Peyer's patch (tissue), 4 donors: ENCODE measurements around a stretch of chr6.

DNA sequence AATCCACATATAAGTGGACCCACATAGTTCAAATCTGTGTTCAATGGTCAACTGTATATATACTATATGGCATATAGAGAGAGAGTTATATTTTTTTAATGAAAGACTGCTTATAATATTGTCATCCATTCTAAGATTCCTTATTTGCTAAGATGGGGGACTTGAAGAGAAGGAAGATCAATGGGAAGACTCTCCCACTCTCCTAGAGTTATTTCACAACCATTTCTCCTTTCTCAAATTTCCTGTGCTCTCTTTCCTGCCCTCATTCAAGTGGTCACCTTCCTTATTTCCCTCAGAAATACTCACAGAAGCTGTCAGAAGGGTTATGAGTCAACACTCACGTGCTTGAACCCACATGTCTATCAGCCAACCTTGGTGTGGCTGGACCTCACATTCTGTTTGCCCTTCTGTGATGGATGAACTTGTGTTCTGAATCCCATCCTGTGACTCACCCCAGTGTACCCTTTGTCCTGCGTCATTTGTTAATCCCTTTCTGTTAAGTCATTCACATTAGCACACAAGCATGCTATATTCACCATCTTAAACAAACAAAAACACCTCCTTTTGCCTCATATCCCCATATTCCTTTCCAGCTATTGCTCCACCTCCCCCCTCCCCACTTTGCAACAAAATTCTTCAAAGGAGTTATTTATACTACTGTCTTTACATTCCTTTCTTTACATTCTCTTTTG lies 279.4 kb upstream of the TCF21 start:
- PRO-cap = unidirectional peak, minus-strand start at position 272 of the sequence
- RAMPAGE, long total RNA, 4 experiments = no peak in any of the 4 experiments

- PRO-cap = bidirectional peak, plus-strand start at chr6:133895817, minus-strand start at chr6:133895788
- RAMPAGE, long total RNA, 4 experiments = no peak in any of the 4 experiments
Observed at GRCh38 chr6:133895433-133896697, 7.0 kb downstream of the TCF21 start.

- PRO-cap = no peak
- RAMPAGE, long total RNA, 4 experiments = no peak in any of the 4 experiments
Observed at GRCh38 chr6:134166281-134166670, 113.9 kb upstream of the SLC2A12 start.

GRCh38 chr6:134636461-134636829 lies 313.5 kb downstream of the ALDH8A1 start:
- PRO-cap = unidirectional peak, plus-strand start at chr6:134636712
- RAMPAGE, long total RNA, 4 experiments = no peak in any of the 4 experiments

DNA sequence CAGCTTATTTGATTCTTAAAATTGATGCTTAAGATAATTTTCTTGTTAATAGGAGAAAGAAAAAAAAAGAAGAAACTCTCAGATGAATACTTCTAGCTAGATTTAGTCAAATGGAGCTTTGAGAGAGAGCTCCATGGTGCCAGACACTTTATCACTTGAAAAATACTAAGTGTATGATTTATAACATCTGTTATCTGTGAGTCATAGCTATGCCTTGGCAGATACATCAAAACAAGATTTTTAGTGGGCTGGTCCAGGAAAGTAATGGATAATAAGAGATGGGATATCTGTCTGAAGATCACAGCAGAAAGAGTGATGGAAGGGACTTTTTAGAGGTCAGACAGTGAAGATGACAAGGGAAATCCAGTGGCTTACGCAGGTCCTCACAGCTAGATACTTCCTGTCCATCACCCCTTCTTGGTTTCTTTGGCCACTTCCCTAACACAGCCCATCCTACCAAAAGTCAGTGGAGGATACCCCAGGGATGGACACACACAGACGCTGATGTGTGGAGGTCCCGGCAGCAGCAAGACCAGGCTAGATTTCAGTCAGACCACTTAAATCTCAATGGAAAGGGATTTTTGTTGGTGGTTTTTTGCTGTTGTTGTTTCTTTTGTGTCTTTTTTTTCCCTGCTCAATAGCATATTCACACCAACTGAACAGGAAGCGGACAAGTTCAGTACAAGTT lies 209.4 kb downstream of the ALDH8A1 start:
- PRO-cap = no peak
- RAMPAGE, long total RNA, 4 experiments = no peak in any of the 4 experiments

DNA sequence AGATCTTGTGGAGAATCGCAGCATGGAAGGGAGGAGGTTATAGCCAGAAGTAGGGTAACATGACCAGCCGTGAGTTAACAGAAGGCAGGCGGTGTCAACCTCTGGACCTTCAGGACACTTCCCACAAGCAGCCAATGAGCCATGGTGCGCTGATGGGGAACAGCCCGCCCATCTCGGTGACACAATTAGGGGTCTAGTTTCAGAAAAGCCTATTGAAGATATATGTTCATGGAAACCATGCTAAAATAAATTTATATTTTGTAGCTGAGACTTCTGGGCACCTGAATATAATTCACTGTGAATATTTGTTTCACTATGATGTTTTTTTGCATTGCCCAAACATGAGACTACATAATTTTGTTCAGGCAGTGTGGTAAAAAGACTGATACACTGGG lies 98.2 kb downstream of the ALDH8A1 start:
- PRO-cap = no peak
- RAMPAGE, long total RNA, 4 experiments = no peak in any of the 4 experiments

- PRO-cap = no peak
- RAMPAGE, long total RNA, 4 experiments = no peak in any of the 4 experiments
Observed at GRCh38 chr6:135102943-135103397, 48.3 kb upstream of the HBS1L start.

GRCh38 chr6:135182628-135183374 lies 1.7 kb downstream of the MYB start:
- PRO-cap = unidirectional peak, minus-strand start at chr6:135182775; bidirectional peak, plus-strand start at chr6:135183212, minus-strand start at chr6:135183072
- RAMPAGE, long total RNA, 4 experiments = start-site peak on the plus strand in 2 of 4 experiments, at chr6:135183183-135183249 at its widest, 9 to 13 reads per replicate

- PRO-cap = no peak
- RAMPAGE, long total RNA, 4 experiments = start-site peak on the minus strand in 1 of 4 experiments, at chr6:135368813-135369037 at its widest, 5 reads per replicate
Observed at GRCh38 chr6:135368860-135369367, 128.6 kb downstream of the AHI1 start.

DNA sequence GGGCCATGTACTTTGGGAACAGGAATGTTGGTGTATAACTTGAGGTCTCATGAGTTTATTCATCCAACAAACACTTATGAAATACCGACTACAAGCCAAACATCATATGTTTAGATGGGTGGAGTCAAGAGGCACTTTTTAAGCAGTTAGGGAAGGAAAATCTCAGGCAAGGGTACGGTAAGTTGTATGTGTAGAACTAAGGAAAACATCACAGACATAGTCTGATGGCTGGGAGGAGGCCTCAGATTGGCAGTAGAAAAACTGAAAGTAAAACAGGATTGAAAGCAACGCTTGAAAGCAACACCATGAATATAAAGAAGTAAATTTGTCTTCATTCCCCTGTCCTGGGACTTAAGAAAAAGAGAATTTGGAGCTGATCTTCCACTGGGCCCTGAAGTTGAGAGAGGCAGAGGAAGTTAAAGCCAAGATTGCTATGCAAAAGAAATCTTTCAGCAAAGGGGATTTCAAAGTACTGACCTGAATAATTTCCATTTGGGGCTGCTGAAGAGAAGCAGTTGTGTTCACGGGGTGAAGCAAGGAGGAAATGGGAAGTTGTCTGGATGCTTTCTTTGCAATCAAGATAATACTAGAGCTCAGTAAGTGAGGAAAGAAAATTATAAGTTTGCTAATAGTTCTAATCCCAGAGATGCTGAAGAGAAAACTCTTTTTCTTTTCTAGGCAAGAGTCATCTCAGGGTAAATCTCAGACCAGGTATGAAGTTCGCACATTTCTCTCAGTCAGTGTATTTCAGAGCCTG lies 29.0 kb downstream of the PDE7B start:
- PRO-cap = no peak
- RAMPAGE, long total RNA, 4 experiments = no peak in any of the 4 experiments

GRCh38 chr6:135921979-135922584 lies 70.6 kb downstream of the PDE7B start:
- PRO-cap = no peak
- RAMPAGE, long total RNA, 4 experiments = no peak in any of the 4 experiments

DNA sequence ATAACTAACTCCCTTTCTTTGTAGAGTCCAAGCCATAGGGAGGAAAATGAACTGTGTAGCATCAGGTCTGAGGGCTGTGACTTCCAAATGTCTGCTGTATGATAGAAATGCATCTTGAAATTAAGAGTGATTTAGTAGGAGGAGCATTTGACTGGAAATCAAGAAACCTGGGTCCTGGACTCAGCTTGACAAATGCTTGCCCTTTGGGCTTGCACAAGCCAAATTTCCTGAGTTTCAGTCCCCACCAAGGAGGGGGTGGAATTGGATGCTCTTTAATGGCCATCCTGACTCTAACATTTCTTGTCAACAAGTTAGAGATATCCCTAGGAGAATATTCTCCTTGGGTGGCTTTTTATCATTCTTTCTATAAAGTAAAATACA lies 187.1 kb downstream of the PDE7B start:
- PRO-cap = no peak
- RAMPAGE, long total RNA, 4 experiments = no peak in any of the 4 experiments

DNA sequence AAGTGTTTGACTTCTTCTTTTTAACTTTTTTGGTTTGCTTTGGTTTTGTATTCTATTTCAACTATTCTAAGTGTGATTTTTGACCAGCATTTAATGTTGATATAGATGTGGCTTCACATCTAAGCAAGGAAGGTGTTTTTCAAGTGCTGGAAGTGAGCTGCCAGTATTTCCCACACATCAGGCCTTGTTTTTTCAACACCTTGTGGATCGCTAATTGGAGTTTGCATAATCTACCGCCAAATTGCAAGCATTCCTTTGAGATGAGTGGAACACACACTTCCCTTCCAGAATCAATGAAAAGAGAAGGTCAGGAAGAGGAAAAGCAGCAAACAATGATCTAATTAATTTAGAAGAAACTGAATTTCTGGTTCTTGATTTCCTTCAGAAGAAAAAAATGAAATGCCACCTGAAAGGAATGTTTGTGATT lies 182.5 kb downstream of the MTFR2 start:
- PRO-cap = no peak
- RAMPAGE, long total RNA, 4 experiments = no peak in any of the 4 experiments

DNA sequence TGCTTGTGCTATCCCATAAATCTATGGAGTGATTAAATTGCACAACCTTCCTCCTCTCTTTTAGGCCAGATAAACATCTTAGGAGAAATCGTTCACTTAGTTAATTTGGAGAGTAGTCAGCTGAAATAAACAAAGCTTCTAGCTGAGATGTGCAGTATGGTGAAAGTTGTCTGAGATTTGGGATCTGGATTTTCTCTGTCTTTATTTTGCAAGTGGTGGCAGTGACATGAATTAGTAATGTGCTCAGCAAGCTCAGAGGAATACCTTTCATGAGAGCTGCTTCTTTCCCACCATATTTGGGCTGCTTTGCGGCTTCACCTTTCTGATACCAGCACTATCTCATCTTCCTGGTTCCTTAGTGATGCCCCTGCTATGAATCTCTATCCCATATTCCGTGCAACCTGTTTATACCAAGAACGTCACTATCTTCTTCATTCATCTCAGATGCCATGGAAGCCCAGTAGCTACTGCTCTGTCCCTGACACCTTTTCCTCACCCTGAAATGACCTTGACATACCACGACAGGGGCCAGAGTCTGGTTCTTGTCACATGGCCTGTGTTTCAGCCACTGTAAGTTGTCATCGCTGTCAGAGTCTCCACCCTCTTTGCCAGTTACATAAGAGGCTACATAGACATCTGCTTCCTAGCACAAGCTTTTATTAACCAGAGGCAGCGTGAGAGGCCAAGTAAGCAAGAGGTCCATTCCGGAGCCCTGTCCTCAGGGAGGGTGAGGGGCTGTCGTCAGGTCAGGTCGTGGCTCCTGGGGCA lies 146.6 kb downstream of the MTFR2 start:
- PRO-cap = no peak
- RAMPAGE, long total RNA, 4 experiments = no peak in any of the 4 experiments

DNA sequence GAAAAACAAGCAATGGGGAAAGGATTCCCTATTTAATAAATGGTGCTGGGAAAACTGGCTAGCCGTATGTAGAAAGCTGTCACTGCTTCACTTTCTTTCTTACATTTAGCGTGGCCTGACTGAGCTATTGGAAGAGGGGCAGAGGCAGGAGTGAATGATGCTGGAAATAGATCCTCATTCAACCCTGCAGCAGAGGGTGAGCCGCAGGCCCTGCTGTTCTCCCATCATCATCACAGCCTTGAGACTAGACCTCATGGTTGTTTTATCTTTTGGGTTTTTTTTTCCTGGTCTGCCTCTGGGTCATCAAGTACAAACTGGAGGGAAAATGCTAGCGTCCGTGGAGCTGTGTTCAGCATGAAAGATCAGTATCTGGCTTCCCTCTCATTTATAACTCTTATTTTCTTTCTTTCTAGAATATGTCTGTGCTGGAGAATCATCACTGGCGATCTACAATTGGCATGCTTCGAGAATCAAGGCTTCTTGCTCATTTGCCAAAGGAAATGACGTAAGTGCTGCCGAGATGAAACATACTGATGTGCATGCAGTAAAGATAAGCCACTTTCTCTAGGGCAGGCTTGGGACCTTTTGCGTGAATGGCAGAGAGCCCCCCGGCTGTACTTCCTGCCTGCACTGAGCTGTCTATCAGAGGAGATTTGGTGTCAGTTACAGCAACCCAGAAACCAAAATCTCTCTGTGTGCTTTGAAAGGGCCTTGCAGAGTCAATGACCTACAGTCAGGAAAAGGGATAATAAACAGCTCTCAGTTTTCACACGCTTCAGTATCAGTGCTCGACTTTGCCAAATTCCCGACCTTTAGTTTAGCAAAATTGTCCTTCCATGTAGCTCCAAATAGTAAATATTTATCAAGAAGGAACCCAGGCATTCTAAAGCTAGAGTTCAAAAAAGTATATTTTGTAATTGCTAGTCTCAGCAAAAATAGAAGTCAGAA lies 76.5 kb downstream of the MTFR2 start:
- PRO-cap = no peak
- RAMPAGE, long total RNA, 4 experiments = no peak in any of the 4 experiments

DNA sequence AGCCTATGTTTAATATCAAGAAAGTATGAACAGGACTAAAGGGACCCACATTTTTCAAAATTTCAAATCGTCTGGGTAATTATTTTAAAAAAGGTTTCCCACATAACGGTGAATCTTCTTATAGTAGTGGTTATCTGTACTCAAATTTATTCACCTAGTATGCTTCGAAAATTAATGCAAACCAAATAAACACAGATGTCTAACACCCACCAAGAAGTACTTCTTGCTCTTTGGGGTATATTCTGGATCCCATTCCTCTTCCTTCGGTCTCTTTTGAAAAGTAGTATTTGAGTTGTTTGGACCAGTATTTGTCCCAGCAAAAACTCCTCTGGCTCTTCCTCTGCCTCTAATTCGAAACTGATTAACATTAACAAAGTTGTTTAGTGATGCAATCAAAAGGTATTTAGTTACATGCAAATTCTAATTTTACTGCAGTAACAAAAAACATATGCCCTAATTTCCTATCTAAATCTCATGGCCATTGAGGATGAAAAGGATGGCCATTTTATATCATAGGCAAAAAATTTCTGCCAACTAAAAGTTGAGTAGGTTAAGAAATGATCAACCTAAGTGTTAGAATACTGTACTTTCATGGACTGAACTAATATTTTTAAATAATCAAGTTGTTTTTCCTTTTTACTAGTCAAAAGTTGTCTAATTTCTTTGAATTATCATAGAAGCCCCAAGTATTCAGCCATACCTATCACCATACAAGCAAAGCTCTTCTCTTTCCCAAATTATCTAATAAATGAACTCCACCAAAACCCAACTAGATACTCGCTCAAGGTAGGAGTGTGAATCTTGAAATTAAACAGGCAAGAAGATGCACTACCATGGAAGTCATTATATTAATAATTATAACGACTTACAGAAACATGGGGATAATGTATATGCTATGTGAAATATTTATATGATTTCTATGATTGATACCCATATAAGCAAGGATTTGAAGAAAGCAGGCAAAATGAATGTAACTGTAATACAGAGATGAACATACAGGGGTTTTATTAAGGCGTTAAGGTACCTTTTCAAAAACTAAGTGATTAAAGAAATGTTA lies 17.0 kb upstream of the MTFR2 start:
- PRO-cap = no peak
- RAMPAGE, long total RNA, 4 experiments = no peak in any of the 4 experiments

DNA sequence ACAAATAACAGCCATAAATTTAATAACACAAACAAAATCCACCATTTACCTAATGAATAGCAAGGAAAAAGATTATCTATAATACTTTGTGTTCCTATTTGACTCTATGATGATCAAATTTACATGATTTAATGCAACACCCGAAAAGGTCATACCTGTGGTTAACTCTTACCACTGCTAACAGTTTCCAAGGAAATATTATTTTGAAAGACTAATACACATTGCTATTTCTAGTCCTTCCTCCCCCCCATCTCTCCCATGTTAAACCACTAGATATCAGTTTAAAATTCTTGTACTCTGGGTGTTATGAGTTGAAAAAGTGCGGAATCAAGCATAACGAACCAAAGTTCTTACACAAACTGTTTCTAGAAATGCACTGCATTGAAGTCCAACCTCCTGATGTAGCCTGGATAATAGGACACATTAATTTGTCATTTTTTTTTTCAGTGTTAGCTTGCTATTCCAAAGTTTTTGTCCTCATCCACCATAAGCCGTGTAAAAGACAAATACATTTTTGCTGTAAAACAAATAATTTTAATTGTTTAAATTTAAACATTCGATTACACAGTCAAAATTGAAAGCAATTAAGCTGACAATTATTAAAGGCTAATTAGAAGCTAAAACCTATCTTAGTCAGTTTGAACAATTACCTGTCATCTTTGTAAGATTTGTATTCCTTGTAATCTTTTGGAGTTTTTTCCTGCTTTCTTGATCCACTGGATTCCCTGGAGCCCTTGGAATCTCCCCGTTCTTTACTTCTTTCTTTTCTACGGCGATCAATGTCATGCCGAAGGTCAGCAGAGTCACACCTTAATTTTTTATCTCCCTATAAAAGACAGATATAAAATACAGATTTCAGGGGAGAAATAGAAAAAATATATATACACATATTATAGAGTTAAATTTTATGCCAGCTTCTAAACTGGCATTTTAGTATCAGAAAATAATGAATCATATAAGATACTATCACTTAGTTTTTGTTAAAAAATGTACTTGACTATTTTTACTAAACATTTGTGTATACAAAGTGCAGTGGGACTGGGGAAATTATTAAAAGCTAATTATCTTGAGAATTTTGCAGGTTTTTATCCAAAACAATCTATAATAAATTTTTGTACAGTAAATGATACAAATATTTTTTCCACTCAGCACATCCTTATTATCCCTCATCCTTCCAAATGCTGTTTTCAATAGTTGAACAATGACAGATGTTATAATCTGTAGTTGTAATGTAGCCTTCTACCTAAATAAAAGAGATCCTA lies 19.1 kb upstream of the MTFR2 start:
- PRO-cap = no peak
- RAMPAGE, long total RNA, 4 experiments = start-site peak on the minus strand in 1 of 4 experiments, centred at positions 390 to 757 of the sequence, 25 to 44 reads per replicate

GRCh38 chr6:136383225-136383705 lies 93.6 kb upstream of the BCLAF1 start:
- PRO-cap = no peak
- RAMPAGE, long total RNA, 4 experiments = no peak in any of the 4 experiments

DNA sequence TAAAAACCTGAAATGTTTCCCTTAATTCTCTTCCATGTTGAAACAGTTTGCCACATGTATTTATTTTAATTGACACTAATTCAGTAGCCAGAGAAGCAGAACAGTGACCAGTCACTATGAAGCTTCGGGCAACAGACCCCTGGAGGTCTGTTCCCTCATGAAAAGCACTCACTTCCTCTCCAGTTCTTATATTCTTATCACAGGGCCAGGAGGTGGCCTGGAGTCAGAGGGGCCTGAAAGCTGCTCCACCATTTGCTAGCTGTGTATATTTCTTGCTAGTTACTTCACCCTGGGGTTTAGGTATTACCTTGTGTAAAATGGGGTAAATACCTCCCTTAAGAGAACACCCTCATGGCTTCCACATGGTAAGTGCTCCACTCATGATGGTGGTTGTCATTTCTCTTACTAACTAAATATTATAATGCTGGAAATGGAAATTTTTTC lies 49.1 kb downstream of the MAP7 start:
- PRO-cap = no peak
- RAMPAGE, long total RNA, 4 experiments = no peak in any of the 4 experiments

DNA sequence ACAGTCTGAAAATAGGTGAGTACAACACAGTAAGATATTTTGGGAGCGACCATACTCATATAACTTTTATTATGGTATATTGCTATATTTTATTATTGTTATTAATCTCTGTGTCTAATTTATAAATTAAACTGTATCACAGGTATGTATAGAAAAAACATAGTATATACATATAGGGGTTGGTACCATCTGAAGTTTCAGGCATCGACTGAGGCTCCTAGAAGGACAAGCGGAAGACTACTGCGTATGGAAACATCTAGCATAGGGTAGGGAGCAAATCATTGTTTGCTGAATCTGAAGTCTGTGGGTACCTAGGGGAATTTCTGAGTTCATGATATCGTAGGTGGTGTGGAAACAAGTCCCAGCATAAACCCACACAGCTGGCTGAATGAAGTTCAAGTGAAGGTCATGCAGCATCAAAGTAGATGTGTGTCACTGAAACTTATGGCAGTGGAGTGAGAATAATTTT lies 39.5 kb downstream of the MAP7 start:
- PRO-cap = no peak
- RAMPAGE, long total RNA, 4 experiments = no peak in any of the 4 experiments